Measurements from ENCODE around the gene CWC15.

GRCh38 chr11:94821432-94821932 lies 53.3 kb downstream of the AMOTL1 start:
- PRO-cap, result no peak

DNA sequence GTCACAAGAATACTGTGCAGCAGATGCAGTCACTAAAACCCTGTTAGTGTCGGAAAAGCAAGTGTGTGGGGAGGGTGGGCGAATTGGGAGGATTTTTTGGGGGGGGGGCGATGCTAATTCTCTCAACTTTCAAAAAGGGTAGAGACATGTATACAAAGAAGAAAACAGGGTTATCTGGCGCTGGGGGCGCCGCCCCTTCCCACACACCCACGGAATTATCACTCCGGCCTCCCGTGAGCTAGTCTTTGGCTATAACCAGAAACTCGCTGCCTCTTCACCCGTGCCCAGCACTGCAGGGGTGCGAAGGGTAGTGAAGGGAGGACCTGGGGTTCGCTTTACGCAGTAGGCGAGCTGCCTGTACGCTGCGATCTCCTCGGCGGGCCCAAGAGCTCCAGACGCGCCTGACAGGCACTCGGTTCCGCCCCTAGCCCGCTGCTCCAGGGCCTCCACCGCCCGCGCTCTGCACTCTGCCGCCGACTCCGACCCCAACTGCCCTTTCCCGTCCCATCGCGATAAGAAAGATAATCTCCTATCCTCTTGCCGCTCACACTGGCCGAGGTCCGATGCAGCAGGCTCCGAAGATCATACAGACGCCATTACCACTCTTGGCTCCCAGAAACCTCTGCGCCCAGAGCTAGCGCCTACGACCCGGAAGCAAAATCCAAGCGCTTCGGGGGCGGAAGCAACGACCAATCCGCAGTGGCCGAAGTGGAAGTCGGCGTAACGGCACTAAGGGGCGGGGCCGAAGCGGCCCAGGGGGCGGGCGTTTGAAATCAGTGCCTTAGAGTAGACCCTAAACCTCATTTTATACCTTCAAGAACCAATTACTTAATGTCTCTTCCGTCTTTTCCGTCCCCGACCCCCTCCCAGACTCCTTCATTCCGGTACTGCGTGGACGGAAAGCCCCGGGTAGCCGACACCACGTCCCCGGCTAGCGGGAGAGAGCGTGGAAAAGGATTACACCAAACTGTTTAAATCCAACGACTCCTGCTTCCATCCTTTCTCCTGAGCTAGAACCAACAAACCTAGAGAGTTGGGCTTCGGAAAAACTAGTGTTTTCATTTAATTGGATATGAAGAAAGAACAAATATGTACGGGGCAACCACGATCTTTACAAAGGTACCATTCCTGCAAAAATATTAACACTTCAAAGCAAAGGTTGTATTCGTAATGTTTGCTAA lies at the start of gene CWC15:
CWC15 (minus strand) TSS at position 607 of the 1,181 bp plus-strand sequence.
- PRO-cap, result unidirectional peak, plus-strand start at position 367 of the sequence; bidirectional peak, plus-strand start at position 879 of the sequence, minus-strand start at position 616 of the sequence

DNA sequence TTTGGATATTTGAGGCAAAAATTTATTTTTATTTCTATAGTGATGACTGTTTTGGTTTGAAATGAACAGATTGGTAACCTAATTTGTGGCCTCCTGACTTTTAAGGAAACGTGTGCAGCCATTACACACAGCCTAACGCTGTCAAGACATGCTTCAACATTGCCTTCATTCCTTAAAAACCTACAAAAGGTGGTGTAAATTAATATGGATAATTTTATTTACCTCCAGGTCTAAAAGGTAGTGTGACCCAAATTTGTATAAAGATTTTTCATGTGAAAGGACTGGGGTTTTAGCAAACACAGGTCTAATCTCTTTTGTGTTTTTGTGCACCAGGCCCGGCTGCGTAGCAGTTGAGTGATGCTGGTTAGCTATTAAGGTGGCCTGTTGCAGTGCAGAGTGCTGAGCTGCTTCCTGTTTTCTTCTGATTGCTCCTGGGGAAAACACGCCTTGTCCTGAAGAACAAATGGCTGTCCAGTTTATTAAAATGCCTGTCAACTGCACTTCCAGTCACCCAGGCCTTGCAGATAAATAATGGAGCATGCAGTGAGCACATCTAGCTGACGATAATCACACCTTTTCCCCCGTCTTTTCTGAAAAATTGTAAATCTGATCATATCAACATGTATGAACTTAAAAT lies 1.7 kb downstream of the SRSF8 start:
- PRO-cap, result bidirectional peak, plus-strand start at position 523 of the sequence, minus-strand start at position 356 of the sequence

DNA sequence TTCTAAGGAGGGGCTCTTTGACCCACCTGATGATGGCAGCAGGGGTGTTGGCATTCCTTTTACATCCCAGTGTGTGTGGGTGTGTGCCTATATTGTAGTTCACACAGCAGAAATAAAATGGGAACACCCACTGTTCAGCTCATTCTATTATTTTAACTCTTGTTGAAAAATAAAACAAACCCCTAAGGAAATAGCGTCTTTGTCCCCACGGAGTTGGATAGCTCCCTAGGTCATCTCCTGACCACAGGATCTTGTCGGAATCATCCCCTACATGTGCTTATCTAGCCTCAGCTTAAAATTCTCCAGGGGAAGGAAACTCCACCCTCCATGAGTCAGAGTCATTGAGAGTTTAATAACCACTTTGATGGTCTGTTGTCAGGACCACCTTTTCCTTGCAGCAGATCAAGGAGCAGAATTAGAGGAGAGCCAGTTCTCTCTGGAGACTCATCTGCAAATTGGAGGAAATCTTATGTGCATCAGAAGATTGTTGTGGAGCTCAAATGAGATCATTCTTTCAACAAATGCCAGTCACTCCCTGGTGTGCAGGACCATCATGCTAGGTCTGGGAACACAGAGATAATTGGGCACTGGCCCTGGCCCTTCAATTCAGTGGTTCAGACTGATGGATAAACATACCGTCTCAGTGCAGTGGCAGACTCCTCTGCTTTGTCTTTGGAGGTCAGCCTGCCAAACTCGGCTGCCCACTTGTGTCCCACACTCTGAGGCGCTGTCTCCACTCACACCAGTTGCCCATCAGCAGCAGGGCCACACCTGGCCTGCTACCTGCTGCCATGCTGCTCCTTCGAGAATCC lies 19.5 kb downstream of the ENDOD1 start:
- PRO-cap, result unidirectional peak, minus-strand start at position 253 of the sequence

DNA sequence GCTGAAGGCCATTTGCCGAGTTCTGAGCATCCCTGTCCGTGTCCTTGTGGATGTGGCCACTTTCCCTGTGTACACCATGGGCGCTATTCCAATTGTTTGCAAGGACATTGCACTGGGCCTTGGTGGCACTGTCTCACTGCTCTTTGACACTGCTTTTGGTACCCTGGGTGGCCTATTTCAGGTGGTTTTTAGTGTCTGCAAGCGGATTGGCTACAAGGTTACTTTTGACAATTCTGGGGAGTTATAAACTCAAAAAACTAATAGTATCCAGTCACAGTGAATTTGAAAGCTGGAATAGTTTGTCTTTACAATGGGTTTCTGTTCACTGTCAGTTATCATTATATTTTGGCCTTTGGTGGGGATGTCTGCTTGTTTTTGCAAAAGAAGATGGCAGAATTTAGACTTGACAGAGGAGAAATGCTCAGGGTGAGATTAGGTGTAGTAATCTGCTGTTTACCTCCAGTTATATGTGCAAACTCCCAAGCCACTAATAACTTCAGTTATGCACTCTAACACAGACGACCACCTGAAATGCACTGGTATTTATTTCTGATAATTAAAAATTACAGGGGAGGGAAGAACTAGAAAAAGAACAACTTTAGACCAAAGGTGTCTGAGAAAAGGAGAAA lies 39.8 kb downstream of the ENDOD1 start:
- PRO-cap, result no peak

DNA sequence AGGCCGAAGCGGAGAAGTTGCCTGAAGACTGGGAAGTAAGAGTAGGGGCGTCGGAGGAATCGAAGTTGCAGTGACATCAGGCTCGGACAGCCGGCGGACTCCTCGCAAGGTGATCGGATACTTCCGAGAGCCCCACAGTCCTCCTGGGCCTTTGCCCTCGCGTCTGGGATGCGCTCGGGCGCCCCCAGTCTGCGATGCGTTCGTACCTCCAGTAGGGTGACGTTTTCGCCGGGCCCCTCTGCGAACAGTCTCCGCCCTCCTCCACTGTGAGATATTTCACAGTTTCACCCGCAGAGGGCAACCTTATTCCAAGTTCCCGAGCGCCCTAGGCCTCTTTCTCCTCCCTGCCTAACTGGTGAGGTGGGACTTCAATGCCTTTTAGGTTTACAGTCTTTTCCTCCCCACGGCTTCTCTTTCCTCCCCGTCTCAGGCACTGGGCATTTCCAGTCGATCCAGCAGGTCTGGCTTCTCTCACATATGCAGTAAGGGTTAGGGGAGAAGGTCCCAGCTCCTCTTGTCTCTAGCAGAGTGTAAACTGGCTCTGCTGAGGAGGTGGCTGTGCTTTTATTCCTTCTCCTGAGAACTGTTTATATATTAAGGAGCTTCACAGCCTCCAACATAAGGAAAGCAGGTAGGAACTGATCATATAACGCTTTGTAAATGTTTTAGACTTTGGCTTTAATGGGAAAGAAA lies 61.9 kb downstream of the ENDOD1 start:
- PRO-cap, result unidirectional peak, minus-strand start at position 153 of the sequence

DNA sequence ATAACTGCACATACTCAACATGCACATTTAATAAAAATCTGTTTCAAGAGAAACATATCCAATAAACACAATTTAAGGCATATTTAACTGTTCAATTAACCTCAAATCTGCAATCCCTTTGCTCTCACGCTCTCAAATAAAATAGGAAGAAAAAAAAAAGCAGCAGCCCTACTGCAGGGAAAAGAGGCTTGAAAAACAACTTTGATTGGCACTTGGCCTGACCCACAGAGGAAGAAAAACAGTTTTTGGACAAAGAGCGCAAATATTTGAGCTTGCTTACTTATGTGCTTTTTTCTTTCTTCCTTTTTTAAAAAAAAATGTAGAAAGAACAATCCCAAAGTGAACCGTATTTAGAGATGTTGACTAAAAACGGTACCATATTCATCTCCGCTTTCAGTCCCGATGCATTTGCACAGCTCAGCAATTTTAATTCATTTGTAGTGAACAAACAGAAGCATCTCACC lies 1.6 kb downstream of the SESN3 start:
- PRO-cap, result no peak

DNA sequence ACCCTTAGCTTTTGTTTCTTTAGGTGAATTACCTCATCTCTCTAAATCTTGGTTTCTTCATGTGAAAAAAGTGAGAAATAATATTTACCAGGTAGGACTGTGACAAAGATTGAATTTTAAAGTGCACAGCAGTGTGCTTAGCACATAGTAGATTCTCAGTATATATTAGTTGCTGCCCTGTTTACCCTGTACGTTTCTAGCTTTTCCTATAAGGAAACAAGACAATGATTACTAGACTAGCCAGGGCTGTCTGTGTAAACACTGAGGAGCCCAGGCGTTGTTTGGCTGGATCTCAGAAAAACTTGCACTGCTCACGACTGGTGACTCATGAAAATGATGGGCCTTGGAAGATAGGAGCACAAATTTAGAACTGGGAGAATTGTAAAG lies 277.0 kb downstream of the FAM76B start:
- PRO-cap, result no peak

GRCh38 chr11:95795564-95796100 lies 5.3 kb downstream of the CEP57 start:
- PRO-cap, result no peak

- PRO-cap, result no peak
Measured at GRCh38 chr11:96016068-96016305, 92.1 kb upstream of the MTMR2 start.

DNA sequence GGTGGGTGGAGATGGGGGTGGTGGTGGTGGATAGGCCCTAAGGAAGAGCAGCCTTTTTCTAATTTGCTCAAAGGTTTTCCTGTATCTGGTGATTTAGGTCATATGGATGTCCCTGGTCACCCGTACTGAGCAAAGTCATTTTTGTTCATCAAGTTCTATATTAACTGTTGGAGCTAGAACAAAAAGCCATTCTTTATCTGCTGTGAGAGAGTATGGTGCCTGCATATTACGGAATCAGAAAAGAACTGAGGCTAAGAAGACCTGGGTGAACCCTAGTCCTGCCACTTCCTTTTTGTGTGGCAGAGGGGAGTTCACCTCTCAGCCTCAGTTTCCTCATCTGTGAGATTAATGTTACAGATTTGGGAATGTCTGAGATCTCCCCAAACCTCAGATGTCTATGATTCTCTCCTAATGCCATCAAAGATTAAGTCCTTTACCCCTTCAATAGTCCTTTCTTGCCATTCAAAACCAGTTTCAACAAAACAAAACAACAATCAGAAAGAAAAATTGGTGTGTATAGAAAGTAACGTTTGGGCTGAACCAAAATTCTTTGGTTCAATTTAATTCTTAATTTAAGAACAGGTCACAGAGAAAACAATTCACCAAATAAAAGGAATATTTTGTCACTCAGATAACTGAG lies 121.3 kb upstream of the MTMR2 start:
- PRO-cap, result no peak

DNA sequence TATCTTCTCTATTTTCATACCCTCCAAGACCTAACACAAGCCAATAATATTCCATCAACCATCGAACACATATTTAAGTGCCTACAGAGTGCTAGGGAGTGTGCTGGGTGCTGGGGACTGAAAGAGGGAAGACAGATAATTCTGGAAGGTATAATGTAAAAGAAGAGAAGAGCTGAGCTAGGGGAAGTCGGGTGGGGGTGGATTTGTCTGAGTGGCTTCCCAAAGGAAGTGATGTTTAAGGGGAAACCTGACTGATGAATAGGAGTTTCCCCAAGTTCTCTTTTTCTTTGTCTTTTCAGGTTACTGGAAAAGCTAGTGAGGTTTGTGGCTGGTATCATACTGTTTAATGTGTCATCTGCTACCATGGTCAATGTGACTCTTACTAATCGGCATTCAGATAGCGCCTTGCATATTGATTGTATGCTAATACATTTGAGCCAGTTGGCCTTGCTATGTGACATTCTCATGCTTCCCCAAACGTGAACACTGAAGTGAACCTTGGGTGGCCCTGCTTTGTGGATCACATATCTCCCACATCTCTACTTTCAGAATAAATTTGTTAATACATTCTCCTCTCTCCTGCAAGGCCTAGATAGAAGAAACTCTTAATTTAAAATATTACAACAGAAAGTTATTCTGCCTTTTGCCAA lies 151.7 kb upstream of the MTMR2 start:
- PRO-cap, result no peak

DNA sequence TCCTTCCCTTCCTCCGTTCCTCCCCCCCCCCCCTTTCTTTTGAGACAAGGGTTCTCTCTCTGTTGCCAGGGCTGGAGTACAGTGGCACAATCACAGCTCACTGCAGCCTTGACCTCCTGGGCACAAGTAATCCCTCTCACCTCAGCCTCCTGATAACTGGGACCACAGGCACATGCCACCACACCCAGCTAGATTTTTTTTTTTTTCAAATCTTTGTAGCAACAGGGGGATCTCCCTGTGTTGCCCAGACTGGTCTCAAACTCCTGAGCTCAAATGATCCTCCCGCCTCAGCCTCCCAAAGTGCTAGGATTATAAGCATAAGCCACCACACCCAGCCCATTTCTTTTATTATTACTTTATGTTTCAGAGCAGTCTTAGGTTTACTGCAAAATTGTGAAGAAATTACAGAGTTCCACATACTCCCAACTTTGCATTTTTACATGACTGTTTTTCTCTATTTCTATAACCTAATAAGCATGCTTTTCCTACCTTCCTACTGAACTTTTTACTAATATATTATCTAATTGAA lies 159.6 kb downstream of the MAML2 start:
- PRO-cap, result no peak

DNA sequence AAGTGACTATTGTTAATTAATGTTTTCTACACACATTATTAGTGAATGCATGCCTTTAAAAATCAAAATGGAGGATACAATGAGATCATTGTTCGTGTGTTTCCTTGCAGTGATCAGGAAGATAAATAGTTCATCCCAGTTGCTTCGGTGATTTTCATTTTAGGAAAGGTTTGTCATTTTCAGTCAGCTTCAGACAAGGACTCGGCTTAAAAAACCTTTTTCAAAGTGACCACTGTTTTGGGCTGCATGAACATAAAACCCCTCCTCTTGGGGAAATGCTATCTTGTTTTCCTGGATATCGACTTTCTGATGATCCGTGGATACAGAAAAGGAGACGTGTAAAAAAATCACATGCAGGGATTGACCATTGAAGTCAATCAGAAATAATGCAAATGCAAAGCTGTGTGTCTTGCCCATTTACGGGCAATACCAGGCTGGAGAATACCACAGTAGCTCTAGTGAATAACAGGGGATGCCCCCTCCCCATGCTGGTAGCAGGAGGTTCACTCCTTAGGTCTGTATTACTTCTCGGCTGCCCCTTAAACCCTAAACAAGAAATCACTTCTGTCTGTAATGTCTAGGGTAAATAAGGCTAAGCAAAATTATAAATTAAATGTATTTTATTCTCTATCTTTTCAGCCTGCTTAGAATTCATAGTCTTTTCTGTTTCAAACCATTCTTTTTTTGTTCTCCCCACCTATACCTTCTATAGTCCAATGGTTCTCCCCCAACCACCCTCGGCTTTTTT lies 146.7 kb downstream of the MAML2 start:
- PRO-cap, result no peak

DNA sequence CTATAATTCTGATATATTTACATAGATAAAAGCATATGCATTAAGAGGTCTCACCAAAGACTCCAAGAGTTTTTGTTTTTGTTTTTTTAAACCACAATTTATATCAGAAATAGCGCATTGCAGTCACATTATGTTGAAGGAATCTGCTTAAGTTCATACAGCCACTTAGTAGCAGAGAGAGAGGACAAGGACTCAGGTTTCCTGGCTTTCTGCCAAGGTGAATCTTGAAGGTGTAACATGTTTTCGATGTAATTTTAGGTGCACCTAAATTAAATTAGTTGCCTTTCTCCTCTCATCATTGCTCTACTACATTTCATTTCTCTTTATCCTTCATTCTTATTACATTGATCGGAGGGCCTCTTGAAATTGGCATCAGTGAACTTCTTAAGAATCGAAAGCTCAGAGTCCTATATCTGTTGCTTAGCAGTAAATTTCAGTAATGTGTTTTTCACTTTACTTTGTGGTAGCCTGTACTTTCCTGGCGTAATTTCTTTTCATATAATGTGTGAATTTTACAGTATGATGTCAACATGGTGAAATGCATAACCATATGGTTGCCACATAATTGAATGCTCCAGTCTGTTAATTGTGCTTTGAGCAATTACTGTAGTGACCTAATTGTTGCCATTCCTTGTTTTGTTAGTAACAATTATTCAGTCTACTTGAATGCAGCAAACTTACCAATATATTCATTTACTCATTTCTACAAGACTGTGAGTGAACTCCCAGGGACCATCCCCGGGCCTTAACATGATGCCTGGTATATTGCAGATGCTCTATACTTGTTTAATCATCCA lies 138.2 kb downstream of the MAML2 start:
- PRO-cap, result no peak

DNA sequence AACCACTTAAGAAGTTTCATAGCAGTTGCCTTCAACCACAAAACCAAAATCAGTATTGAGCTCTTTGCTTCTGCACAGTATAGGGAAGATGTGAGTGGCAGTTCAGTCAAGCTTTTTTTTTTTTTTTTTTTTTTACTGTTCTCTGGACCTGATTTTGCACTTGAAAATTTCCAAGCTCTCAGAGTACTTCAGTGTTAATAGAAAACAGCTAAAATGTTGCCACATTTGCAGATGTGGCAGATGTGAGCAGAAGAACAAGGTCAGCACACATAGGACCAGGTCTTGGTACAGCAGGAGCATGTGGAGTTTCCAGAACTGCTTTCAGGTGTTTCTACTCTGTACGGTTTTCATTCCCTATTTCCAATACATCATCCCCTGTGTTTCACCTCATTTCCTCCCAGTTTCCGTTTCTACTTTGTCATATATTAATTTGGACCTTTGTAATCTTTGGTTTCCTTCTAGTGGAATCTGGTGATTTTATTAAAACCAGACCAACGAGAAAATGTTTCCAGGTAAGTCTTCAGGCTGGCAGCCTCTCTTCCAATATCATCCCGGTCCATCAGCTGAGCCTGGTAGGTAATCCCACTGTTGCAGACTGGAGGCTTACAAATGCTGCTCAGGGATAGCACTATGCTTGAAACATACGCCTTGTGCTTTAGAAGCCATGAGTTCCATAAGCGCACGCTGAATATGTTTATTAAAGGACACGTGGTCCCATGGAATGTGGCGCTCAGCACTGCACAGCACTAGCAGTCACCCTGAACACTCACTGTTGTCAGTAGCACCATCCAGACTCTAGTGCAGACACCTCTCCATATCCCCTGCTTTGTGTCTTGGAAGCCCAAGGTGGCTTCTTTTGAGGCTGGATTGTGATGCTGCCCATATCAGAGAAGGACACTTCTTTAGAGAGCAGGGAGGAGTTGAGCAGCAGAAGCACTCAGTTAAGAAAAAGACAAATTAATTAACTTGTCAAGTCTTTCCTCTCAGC lies 121.1 kb downstream of the MAML2 start:
- PRO-cap, result no peak

DNA sequence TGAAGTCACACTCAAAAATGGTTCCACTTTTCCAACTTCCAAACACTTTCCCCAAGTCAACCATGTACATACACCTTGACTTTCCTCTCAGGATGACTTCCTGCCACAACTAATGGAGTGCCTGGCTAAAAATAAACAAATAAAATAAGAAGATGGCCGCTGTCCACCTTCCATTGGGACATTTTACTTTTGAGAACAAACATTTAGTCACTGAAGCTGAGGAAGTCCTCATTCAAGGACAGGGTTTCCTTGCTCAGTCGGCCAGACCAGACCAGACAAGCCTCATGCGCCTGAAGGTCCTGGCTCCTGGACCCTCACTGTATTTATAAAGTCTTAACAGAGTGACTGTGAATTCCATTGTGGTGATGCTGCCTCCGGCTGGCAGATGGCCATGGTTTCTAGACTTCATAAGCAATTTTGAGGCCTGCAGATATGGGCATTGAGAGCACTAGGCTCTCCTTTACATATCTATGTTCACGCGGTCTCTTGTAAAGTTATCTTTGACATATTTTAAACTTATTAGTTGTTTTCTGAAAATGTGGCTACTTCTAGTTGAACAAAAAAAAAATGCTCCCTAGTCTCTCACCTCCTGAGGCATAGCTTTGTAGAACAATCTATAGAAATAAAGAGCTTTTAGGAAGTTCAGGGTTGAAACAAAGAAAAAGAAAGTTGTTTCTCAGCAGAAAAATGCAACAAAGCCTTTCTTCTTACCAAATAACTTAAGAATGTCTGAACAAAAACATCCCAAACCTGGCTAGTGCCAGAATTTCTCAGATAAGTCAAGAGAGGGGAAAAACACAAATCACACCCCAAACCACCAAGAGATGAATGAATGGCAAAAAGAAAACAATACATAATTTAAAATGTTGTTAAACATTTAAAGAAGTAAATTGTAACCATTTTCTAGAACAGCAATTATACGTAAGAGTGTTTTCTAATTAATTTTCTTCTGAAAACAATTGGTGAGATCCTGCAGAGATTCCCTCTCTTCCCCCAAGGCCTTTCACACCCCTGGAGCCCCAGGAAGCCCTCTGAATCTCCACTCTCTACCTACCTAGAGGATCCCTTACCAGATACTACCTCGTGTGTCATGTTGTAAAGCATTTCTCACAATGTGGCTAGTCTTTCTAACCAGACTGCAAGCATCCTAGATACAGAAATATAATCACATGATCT lies 114.2 kb downstream of the MAML2 start:
- PRO-cap, result unidirectional peak, minus-strand start at position 327 of the sequence

DNA sequence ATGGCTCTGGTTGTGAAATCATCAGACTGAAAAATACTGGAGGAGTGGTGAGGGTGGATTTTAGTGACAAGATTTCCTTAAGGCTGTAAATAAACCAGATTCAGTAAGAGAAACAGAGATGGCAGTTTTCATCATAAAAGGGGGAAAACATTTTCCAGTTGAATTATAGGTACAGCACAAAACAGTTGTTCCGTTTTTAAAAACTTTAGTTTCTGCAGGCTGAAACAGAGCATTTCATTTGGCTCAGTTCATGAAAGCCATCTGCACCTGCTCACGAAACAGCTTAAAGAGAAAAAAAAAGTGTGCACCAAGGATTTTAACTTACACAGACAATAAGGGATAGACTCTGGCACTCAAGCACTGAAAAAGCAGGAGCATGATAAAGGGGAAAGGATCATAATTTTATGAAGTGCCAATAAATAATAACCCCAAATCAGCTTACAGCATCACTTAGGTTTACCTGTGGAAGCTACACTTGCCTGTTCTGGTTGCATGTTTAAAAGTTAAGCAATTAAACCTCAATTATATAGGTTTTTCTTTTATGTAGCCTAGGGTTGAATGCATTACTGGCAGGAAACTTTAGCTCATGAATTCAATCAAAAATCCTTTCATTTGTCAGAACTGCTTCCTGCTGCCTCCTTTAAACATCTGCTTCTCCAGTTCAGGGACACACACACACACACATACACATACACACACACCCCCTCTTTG lies 100.5 kb downstream of the MAML2 start:
- PRO-cap, result bidirectional peak, plus-strand start at position 324 of the sequence, minus-strand start at position 291 of the sequence; bidirectional peak, plus-strand start at position 653 of the sequence, minus-strand start at position 614 of the sequence

- PRO-cap, result no peak
Measured at GRCh38 chr11:96255269-96255980, 87.6 kb downstream of the MAML2 start.

- PRO-cap, result unidirectional peak, plus-strand start at chr11:96256397
Measured at GRCh38 chr11:96256270-96256689, 86.7 kb downstream of the MAML2 start.